Right cardiac atrium (tissue), 1 donor: ENCODE data around the genes SPATA31A5 and PABIR1.

DNA sequence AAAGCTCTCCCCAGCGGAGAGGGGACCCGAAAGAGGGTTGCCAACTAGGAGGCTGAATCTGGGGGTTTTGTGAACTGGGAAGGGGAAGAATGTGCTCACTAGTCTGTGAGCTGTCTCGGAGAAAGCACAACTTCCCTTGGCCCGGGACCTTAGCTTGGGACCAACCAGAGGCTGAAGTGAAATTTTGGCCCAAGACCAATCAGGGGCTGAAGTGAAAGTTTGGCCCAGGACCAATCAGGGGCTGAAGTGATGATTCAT lies 388.3 kb downstream of the CNTNAP3B start:
- PRO-cap, result bidirectional peak, plus-strand start outside the sequence, minus-strand start at position 134 of the sequence

DNA sequence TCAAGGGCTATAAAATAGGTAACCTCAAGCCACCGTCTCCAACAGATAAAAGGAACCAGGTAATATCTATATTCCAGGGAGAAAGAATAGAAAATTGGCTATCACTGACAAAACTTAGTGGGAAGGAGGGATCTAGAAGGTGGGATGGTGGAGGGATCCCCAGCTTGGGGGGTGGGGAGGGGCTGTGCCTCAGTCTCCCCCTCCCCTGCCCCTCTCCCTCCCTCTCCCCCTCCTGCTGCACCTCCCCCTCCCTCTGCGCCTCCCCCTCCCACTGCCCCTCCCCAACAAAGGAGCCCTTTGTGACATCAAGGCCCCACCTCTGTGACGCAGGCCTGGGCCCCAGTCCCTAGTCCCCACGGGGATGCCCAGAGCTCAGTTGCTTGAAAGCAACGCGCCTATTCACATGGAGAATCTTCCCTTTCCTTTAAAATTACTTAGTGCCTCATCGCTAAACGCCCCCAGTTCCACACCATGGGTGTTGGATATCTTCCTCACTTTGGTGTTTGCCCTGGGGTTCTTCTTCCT lies at the start of gene SPATA31A5:
TSS of gene SPATA31A5 (plus strand) at position 375 of the 525 bp plus-strand sequence.
- PRO-cap, result no peak

GRCh38 chr9:63326691-63327289 lies 1958.2 kb downstream of the FOXD4L5 start:
- PRO-cap, result no peak

- PRO-cap, result no peak
Measured at GRCh38 chr9:63708778-63709186, 1576.2 kb downstream of the FOXD4L5 start.

GRCh38 chr9:65811244-65811874 lies 74.4 kb downstream of the FOXD4L4 start:
- PRO-cap, result no peak

GRCh38 chr9:66812816-66813340 lies 87.6 kb upstream of the ZNF658 start:
- PRO-cap, result no peak

- PRO-cap, result unidirectional peak, minus-strand start at chr9:67718035
Measured at GRCh38 chr9:67717834-67718413, 140.8 kb upstream of the ANKRD20A1 start.

DNA sequence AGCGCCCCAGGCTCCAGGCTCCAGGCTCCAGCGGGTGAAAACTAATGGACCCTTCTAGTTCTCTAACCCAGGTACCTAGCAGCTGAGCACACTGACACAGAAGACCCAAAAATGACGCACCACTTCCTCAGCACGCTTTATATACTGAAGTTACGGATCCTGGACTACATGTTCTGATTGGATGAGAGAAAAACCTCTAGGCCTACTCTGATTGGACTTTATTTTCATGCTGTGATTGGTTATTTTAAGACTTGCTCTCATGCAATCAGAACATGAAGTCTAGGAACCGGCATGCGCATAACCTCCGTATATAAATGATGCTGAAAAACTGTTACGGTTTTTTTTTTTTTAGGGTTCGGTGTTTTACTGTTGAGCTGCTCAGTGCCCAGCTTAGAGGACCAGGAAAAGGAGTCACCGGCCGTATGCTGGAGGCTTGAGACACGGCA lies 26.2 kb upstream of the ANKRD20A1 start:
- PRO-cap, result no peak

DNA sequence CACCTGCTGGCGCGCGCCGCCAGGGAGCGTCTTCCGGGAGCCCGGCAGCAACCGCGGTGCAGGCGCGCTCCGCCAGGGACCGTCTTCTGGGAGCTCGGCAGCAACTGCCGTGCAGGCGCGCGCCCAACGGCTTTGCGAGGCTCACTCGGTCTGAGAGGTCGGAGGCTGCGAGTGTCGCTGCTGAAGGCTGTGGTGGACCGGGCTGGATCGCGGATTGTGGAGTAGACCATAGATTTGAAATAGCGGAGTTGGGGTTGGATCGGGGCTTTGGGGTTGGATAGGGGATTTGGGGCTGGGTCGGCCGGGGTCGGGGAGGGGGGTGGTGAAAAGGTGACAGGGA lies 274 bp downstream of the ANKRD20A1 start:
- PRO-cap, result no peak

DNA sequence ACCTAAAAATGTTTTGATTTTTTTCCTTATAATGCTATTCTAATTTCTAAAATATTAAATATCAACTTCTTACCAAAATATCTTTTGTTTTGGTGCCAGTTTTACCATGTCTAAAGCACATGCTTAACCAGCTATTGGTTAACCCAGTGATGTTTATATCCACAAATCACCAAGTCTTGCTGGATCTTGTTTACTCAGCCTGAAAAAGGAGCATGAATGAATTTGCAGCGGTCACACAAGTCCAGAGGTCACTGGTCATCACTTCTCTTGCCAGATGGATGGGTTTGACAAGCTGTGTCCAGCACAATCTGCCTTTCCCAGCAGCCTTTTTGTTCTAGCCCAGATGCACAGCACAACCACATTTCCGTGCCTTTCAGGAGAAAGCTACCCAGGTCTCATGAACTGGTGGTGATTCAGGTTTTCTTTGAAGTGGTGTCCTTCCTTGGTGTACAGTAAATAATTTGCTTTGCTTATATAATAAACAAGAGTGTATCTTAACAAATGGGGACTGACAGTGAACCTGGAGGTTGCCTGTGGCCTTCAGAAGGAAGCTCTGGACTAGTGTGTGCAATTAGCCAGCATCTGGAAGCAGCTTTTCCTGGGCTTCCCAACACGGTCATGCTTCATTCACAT lies 32.1 kb downstream of the TMEM252 start:
- PRO-cap, result no peak

- PRO-cap, result bidirectional peak, plus-strand start at chr9:68780065, minus-strand start at chr9:68779965; bidirectional peak, plus-strand start at chr9:68780297, minus-strand start at chr9:68780296
Measured at GRCh38 chr9:68779847-68780690, at the start of gene PABIR1. Gene PABIR1 (plus strand): TSS chr9:68780065.

- PRO-cap, result no peak
Measured at GRCh38 chr9:68841166-68841444, 61.2 kb downstream of the PABIR1 start.

- PRO-cap, result no peak
Measured at GRCh38 chr9:68934695-68935046, 79.2 kb downstream of the PRKACG start.

DNA sequence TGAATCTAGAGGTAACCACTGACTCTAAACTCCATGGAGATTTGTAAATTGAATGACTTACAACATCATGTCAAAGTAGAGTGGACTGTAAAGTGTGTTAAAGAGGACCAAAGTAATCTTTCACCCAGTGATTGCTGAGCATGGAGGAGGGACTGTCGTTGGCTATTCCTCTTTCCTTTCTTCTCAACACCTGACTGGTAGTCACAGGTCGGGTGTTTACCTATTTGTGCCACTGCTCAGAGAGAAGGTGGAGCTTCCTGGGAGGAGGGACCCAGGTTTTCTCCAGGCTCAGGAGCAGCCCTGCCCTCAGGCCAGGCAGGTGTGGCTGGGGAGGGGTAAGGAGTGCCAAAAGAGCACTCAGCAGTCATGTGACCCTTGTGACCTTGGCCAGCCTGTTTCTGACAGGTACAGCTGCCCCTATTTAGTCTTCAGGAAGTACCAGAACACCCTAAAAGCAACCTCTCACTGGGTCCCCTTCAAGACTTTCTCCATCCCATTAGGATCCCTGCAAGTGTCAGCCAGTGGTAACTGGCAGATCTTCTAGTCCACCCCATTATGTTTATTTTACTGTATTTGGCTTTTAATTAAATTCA lies 68.9 kb upstream of the TJP2 start:
- PRO-cap, result no peak

GRCh38 chr9:69122116-69122503 lies 52.0 kb upstream of the TJP2 start:
- PRO-cap, result bidirectional peak, plus-strand start at chr9:69122301, minus-strand start at chr9:69122179

DNA sequence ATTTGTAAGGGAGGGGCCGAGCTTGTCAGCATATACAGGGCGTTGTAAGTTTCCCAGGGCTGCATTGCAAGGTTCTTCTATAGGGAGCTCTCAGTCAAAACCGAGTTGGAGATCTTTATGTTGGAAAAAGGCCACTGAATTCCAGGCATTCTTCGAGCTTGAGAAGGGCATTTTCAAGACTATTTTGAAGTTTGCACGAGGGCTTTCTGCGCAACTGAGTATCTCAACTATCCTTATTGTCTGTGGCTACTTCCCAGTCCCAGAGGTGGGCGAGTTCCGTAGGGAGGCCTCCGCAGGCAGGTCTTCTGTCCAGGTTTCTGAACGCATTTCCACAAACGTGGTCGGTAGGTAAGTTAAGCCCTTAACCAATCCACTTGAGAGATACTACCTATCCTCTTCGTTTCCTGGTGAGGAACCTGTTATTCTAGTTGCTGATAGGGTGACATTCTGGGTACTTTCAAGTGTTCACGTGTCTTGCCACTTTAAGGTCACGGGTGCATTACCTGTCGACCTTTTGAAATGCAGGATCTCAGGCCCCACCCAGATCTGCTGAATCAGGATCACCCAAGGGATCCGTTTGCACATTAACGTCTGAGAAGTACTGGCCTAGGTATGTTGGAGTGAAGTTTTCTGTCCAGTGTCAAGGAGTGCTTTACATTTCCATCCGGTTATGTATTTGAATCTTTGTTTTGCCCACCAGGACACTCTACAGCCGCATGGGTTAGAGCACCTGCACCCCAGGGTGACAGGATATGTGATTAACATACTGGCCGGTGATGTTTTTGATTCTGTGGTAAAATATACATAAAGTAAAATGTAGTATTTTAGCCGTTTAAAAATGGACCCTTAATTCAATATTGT lies 51.3 kb upstream of the TJP2 start:
- PRO-cap, result no peak

DNA sequence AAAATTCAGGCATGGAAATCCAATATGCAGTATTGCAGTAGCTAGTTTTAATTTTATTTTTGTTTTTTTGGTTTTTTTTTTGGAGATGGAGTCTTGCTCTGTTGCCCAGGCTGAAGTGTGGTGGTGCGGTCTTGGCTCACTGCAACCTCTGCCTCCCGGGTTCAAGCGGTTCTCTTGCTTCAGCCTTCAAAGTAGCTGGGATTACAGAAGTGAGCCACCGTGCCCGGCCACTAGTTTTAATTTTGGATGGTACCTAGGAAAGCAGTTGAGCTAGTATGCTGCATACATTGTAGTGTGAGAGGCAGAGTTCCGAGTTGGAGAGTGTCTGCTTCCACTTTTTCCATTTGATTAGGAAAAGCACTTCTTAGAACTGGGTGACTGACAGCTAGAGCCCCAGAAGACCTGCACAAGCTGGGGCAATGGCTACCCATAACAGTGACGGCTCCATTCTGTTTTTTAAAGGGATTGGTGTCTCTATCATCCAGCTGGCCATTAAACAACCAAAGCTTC lies 3.6 kb downstream of the TJP2 start:
- PRO-cap, result no peak

DNA sequence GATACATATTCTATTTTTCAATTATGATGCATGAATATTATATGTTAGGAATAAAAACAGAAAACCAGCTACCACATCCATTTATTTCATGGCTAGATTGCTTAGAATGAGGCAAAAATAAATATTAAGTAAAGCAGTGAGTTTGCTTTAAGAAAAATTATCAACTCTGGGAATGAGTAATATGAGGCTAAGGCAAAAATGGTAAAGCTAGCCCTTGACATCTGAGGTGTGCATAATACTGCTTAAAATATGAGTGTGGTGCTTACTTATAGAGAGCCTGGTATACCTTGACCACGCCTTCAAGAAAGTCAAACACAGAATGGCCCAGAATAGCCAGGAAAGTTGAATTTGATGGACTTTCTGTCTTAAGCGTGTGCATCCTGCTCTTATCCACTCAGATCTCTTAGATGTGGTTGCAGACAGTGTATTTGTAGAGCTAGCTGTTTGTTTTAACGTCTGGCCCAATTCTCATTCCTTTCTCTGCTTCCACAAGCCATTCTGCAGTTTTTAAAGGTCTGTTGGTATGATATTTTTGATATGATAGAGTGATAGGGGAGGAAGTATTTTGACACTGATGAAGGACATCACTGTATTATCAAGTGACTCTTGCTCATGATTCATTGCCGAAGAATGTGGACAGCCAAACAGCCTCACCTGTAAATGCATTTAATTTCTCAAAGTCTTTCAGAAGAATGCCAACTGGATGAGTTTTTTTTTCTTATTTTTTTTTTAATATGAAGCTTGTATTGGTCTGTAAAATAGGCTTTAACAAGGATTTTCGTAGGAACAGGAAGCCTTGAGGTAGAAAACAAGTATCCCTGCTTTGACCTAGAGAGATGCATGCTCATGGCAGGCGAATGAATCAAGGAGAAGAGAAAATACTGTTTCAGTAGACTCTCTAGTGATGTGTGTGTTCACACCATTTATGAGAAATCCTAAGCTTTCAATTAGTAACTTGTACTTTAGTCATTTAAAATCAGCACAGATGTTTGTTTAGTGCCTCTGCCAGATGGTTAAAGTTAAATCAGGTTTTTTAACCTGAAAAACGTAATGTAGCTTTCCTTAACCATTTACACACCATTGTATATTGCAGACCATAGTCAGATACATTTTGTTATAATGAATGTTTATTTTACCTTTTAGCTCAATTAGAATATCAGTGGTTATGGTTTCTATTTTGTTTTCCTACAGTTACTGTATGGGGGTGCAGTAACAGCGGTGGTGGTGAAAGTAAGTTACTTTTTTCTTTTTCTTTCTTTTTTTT lies 4.6 kb downstream of the TJP2 start:
- PRO-cap, result no peak

GRCh38 chr9:69220658-69221406 lies 46.8 kb downstream of the TJP2 start:
- PRO-cap, result no peak

DNA sequence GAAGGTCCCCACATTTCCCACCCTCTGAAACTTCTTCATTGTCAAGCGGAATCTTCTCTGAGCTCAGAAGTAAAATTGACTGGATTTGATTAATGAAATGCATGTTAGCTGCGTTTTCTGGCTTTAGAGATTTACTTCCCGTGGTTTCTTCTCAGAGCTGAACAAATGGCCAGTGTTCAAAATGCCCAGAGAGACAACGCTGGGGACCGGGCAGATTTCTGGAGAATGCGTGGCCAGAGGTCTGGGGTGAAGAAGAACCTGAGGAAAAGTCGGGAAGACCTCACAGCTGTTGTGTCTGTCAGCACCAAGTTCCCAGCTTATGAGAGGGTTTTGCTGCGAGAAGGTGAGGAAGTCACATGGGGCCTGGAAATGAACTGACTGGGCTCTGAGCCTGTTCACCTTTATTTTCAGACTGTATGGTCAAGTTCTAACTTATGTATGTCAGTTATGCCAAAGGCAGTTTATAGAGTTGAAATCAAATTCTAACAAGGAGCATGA lies 62.8 kb downstream of the TJP2 start:
- PRO-cap, result no peak